Mononuclear cell (primary cell): ENCODE measurements around the genes EEF1AKMT4, EIF4G1 and MAGEF1.

- RRBS, result no CpG with 5 or more reads among the region's 11 CpGs
Measured at GRCh38 chr3:183210814-183211415, 42.1 kb upstream of the B3GNT5 start.

- RRBS, result no CpG with 5 or more reads among the region's 6 CpGs
Measured at GRCh38 chr3:183255209-183256018, 2.4 kb downstream of the B3GNT5 start.

GRCh38 chr3:183307529-183308227 is 54.6 kb downstream of the B3GNT5 start:
- RRBS, result no CpG with 5 or more reads among the region's 7 CpGs

DNA sequence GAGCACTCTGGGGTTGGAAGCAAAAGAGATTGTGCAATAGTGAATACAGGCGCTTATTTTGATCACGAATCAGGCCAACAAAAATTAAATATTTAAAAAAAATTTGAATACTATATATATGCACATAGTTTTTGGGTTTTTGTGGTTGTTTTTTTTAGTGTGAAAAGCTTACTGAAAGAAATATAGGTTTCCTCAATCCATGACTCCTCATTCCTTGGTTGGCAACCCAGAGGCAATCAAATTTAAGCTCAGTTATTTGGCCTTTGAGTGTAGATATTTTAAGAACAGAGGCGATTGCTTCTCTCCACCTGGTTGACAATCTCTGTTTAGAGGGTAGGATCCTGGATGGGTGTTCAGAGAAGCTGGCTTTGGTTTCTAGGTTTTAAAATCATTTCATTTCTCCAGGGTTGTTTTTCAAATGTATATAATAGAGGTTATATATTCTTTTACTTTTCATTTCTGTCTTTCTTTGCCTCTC is 8.3 kb upstream of the KLHL24 start:
- RRBS, result no CpG with 5 or more reads among the region's 3 CpGs

- RRBS, result no CpG with 5 or more reads among the region's 17 CpGs
Measured at GRCh38 chr3:183815123-183816077, 10.0 kb downstream of the MAP6D1 start.

DNA sequence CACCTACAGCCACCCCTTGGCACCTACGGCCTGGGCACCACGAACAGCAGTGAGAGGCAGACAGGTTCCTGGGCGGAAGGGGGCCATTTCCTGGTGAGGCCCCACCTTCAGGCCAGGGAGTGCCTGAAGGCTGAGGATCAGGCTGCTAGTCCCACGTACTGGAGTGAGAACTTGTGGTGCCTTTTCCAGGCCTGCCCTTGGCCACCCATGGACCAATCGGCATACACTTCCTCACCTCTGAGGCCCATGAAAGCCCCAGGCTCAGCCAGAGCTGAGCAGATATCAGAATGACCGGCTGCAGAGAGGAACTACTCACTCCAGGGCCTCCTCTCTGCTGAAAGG is 15.5 kb upstream of the HTR3E start:
- RRBS, result no CpG with 5 or more reads among the region's 6 CpGs

DNA sequence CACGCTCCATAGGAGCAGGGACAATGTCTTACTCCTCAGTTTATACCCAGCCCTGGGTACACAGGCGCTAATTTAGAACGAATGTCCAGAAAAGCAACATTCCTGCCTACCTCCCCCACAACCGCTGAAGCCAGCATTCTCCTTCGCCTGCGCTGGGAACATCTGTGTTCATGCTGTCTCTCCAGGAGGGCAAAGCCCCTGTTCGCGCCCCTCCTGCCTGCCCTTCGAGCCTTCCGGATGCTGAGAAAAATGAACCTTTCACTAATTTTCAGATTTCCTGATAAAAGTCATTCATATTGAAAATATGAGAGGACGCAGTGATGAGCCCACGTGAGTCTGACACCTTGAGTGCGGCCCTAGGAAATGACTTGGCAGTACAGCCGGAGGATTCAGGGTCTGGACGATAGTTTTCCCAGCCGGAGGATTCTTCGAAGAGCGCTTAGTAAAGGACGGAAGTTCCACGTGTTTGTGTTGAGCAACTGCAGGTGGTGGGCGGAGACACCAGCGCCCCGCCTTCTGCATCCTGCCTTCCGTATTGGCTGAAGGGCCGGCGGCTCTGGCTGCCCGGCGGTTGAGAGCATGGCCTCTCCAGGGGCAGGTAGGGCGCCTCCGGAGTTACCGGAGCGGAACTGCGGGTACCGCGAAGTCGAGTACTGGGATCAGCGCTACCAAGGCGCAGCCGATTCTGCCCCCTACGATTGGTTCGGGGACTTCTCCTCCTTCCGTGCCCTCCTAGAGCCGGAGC is at the start of gene EEF1AKMT4:
Gene EEF1AKMT4, plus strand, starts transcription at position 557 of the 745 bp plus-strand sequence.
- RRBS, result under 1% methylated on average over 21 of the region's 43 CpGs

DNA sequence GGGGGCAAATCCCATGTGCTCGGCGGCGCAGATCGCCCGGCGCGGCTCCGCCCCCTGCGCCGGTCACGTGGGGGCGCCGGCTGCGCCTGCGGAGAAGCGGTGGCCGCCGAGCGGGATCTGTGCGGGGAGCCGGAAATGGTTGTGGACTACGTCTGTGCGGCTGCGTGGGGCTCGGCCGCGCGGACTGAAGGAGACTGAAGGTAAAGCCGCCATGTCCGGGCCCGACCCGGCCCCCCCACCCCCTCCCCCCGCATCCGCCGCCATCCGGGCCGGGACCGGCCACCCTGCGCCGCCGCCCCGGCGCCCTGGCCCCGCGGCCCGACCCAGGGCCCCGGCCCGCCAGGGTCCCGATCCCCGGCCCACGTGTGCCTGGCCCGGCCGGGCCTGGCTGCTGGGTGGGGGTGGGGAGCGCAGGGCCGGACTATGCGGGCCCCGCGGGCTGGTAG is at the start of gene EIF4G1:
Gene EIF4G1, plus strand, starts transcription at position 132 of the 446 bp plus-strand sequence.
- RRBS, result 3% methylated on average over 21 of the region's 58 CpGs

- RRBS, result no CpG with 5 or more reads among the region's 5 CpGs
Measured at GRCh38 chr3:184316241-184316773, 1.9 kb downstream of the EIF4G1 start.

- RRBS, result 97% methylated on average over 3 of the region's 22 CpGs
Measured at GRCh38 chr3:184321163-184322226, 7.1 kb downstream of the EIF4G1 start.

- RRBS, result no CpG with 5 or more reads among the region's 17 CpGs
Measured at GRCh38 chr3:184345211-184346333, 8.2 kb downstream of the FAM131A start.

DNA sequence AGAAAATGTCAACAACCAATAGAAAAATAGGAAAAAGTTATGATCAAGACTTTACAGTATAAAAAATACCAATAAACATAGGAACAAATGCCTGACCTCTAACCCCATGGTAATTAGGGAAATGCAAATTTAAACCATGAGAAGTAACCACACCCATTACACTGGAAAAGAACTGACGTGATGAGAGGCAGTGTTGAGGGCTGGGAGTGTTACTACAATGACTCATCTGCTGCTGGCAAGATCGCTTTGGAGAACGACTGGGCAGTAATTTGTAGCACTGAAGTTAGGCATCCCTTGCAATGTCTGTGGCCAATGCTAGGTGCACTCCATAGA is 37.8 kb upstream of the EPHB3 start:
- RRBS, result no CpG with 5 or more reads among the region's 3 CpGs

GRCh38 chr3:184600829-184601543 is 39.4 kb downstream of the EPHB3 start:
- RRBS, result no CpG with 5 or more reads among the region's 13 CpGs

- RRBS, result 2% methylated on average over 28 of the region's 56 CpGs
Measured at GRCh38 chr3:184711767-184712592, at the start of gene MAGEF1. Gene MAGEF1 (minus strand): TSS chr3:184712064.

DNA sequence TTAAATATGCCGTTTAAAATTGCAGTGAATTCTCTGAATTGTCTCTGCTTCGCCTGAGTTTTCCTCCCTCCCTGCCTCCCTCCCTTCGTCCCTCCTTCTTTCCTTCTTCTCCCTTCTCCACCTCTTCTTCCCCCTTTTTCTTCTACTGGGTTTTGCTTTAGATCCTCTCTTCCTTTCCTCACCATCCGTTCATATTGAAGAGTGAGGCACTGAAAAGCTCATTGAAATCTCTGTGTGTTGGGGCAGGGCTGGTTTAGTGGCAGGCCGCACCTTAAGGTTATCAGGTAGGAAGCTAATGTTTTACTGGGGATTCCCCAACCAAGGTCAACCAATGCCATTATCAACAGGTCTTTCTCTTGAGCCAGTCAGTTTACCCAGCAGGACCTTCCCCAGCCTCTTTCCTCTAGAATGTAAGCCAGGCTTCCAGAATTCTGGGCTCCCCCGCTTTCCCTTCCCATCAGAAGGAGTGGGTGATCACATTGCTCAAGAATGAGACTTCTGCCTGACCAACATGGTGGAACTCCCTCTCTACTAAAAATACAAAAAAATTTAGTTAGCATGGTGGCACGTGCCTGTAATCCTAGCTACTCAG is 11.6 kb upstream of the VPS8 start:
- RRBS, result no CpG with 5 or more reads among the region's 7 CpGs

DNA sequence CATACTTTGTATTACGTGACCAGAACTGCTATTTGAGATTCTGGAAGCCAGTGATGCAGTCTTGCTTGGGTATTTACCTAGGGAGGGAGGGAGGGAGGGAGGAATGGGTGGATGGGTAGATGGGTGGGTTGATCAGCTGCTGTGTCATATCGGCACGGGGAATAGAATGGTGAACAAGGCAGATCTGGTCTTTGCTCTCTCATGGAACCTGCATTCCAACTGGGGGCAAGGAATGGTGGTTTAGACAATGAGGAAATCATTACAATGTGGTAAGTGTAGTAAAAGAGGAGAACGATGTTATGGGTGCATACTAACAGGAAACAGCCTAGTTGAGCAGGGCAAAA is 5.2 kb downstream of the VPS8 start:
- RRBS, result no CpG with 5 or more reads among the region's 4 CpGs

DNA sequence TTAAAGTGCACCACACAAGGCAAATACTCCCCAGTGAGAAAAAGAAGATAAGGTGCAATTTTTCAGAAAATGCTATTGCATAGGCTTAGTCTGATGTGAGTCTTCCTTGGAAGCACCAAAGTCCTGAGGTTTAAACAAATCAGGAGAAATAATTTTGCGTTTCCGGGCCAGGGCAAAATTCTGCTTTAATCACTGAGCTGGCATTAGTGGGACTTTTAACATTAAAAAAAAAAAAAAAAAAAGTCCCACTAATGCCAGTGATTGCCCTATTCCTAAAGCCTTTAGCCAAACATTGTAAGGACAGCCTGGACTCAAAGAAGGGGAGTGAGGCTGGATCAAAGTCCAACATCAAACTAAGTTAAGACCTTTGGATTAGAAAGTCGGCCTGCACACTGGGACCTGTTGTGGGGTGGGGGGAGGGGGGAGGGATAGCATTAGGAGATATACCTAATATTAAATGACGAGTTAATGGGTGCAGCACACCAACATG is 790 bp downstream of the EHHADH start:
- RRBS, result no CpG with 5 or more reads among the region's 4 CpGs

- RRBS, result no CpG with 5 or more reads among the region's 6 CpGs
Measured at GRCh38 chr3:185482983-185483590, 15.7 kb downstream of the TMEM41A start.

DNA sequence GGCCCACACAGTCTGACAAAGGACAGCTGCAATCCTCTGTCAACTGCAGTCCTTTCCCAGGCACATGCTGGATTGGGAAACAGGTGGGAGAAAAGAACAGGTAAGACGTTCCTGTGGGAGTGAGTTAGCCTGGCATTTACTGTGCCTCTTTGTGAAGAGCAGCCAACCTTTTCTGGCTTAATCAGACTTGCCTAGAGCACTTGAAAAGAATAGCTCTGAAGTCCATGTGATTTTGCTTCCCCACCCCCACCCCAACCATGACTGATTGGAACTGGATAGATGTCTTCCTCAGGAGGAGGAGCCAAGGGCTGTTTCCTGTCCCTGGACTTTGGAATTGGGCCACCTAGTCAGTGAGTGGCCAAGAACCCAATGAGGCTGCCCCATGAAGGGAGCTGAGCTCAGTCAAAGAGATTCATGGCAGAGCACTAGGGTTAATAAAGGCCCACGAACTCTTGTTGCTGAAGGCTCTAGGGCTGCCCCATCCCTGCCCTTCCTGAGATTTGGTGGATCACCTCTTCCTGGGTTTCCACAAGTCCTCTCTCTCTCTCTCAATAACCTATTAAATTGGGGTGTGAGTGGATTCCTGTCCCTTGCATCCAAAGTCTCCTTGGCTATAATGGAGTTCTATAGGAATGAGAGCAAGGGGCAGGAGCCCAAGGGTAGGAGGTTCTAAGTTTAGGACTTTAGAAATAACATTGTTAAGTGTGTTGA is 4.8 kb upstream of the TMEM41A start:
- RRBS, result no CpG with 5 or more reads among the region's 2 CpGs

GRCh38 chr3:185555031-185555602 is 2.7 kb upstream of the LIPH start:
- RRBS, result no CpG with 5 or more reads among the region's 7 CpGs